Left colon (tissue), 1 donor: ENCODE measurements around a stretch of chr15.

GRCh38 chr15:36195228-36195629 lies 384.2 kb upstream of the CDIN1 start:
- PRO-cap = no peak

- PRO-cap = no peak
Observed at GRCh38 chr15:36336063-36336571, 243.3 kb upstream of the CDIN1 start.

DNA sequence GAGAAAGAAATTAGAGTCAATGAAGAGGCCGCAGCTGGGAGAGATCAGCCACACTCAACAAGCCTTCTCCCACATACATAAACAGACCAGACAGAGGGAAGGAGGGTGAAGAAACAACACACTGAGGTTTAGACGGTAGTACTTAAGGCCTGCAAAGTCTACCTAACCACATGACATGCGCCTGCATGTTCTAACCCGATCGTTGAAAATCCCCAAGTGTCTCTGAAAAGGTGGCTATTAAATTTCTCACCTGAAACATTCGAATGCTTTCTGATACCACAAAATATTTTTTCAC lies 110.6 kb upstream of the CDIN1 start:
- PRO-cap = no peak

- PRO-cap = no peak
Observed at GRCh38 chr15:36604061-36604382, 24.6 kb downstream of the CDIN1 start.

- PRO-cap = no peak
Observed at GRCh38 chr15:36605433-36605939, 26.1 kb downstream of the CDIN1 start.

- PRO-cap = no peak
Observed at GRCh38 chr15:36877757-36879065, 222.1 kb downstream of the MEIS2 start.

DNA sequence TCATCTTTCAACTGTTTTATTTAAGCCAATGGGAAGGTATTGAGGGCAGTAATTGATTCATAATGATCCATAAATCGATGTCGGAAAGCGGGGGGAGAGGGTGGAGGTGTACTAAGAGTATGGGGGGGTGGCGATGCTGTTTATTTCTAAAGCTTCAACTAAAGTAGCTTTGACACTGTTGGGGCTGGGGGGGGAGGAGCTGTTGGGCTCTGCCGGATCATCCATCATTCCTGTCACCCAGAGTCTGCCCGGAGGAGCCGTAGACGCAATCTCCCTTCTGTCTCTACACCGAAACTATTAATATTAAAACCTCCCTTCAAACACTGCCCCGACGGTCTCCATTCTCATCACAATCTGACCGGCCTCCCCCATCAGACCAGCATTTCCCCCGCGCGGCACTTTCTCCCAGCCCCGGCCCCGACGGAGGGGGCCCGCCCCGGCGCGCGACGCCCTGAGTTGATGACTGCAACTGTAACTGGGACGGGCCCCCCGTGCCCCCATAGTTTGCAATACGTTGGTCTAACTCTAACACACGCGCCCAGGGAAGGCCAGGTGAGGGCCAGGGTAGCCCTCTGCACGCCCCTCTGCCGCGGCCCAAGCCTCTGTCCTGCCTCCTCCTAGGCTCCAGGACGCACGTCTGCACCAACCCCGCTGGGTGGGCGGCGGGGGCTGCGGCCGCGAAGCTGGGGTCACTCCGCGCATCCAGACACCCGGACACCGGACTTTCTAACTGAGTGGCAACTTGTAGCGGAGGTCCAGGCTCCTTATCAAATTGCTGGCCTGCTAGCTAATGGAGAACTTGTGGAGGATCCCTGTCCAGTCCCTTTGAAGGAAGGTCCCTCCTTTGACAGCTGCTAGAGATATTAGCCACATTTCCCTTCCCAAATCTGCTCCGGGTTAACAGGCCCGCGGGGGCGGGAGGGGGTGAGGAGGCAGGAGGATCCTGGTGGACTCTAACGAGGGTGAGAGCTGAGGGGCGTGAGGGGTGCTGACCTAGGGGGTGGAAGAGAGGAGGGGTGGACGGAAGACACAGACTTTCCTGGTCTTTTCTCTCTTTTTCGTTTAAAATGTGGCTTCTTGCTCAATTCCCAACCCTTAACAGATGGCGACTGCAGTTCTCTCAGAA lies 212.0 kb downstream of the MEIS2 start:
- PRO-cap = no peak

DNA sequence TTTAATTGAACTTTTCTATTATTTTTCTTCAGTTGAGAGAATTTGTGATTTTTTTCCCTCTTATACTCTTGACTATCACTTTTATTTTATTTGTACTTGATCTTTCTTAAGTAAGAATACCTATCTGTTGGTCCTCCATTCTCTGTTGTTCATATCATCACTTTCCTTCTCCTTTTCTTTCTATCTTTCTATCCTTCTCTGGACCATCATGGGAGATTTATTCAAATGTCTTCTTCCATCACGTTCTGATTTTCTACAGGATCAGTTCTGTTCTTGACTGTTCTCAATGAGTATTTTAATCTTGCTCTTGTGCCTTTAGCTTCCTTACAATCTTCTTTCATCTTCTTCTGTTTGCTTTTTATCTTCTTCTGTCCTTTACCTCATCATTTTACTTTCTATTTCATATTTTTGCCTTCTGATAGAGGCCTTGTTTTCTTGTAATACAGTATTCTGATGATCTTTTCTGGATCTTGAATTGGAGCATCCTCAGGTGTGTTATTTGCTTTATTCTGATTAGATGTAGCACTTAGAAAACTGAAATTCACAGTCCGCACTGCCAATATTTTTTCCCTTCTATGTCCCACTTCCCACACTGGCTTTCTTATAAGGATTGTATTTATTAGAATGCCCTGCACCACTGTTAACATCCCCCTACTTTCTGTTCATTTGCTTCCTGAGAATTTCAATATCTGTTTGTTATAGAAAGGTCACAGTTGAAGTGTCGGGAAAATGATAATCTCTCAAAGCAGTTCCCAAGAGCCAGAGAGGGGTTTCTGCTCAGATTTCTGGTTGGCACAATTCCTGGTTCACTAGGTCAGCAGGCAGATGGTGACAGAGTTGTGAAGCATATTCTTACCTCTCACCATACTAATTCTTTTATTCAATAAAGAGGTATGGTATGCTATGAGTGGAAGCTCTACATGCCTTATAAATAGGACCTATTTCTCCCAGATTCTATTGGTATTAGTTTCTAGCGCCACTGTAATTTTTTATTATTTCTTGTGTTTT lies 115.0 kb downstream of the MEIS2 start:
- PRO-cap = no peak

- PRO-cap = no peak
Observed at GRCh38 chr15:37015914-37016848, 84.2 kb downstream of the MEIS2 start.

DNA sequence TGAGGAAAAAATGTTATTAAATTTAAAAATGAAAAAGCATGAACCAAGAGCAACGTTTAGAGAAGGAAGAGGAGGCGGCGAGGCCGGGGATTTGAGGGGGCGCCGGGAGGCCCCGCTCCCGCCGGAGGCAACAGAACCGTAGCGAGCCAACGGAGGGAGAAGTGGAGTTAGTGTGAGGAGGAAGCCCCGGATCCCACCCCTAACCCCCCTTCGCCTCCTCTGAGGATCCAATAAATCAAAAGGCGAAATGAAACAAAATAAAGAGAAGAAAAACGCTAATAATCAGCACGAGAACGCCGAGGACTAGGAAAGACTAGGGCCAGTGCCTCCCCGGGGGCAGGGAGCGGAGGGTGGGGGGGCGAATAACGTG lies 1.8 kb downstream of the MEIS2 start:
- PRO-cap = no peak

DNA sequence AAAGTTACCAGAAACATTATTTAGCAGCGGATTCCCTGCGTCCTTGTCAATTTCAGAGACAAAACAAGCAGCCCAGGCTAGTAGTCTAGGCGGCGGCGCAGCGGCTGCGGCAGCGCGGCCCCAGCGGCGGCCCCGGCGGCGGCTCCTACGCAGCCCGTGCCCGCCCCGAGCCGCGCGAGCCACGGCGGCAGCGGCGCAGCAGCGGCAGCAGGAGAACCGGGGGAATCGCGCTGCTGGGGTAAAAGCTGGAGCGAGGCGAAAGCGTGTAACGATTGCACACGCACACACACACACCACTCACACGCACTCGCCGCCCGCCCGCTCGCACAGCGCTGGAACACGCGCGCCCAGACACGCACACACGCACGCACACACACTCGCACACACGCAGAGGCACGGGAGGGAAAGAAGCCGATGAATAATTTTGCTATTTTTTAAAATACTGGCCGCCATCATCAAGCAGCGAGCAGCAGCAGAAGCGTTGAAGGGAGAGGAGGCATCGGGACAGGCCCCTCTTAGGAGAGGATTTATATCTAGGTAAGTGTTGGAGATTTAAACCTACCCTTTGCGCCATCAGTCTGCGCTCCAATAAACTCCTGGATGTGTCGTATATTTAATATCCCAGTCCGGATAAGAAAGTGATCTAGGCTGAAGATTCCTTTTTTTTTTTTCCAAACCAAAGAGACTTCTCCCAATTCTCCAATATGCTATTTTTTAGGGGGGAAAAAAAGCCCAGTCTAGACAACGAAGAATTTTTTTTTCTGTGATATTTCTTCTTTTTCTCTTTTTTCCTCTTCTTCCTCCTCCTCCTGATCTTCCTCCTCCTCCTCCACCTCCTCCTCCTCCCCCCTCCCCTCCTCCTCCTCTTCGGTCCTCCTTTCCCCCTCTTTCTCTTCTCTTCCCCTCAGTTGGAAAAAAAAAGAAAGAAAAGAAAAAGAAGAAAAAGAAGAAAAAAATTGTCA lies 1.2 kb downstream of the MEIS2 start:
- PRO-cap = no peak

DNA sequence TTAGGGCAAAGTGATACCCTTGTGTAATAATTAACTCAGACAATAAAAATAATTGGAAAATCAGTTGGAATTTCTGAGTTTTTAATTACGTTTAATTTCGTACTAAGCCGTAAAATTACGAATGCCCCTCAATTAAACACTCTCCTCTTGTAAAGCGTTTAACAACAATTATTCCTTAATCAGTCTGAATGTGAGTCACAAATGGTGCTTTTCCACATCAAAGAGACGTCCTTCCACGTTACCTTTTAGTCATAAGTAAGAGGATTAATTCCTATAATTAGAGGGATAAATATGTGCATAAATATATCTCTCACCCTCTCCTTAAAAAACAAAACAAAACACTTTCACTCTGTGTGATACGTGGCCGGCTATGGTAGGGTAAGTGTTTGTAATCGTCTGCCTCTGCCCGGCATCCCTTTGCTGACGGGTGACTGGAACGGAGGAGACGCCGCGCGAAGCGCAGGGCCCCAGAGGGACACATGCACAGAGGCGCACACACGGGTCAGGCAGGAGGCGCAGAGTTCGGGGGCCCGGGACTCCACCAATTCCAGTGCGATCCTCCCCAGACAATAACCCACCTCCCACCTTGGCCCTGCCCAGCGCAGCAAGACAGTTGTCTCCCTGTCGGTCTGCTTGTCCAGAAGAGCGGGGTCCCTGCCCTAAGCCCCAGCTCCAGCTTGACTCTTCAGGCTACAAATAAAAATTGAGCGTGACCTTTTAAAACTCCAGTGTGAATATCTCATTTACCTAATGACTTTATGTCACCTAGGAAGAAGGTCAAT lies 9.8 kb upstream of the MEIS2 start:
- PRO-cap = no peak

- PRO-cap = no peak
Observed at GRCh38 chr15:37217422-37218076, 117.2 kb upstream of the MEIS2 start.

DNA sequence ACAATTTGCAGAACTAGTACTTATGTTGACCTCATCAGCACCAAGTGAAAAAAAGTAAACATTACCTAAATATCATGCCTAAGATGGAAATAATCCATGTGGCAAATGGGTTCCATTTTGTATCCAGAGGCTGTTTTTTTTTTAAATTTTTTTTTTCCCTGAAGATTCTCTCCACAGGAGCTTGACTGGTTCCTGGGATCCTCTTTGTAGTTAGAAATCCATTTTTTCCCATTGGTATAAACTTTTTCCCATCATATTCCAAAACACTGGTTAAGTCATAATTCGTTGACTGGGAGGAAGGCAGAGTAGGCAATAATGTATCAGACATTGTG lies 127.1 kb upstream of the TMCO5A start:
- PRO-cap = no peak

GRCh38 chr15:38142754-38143097 lies 109.9 kb upstream of the SPRED1 start:
- PRO-cap = no peak

DNA sequence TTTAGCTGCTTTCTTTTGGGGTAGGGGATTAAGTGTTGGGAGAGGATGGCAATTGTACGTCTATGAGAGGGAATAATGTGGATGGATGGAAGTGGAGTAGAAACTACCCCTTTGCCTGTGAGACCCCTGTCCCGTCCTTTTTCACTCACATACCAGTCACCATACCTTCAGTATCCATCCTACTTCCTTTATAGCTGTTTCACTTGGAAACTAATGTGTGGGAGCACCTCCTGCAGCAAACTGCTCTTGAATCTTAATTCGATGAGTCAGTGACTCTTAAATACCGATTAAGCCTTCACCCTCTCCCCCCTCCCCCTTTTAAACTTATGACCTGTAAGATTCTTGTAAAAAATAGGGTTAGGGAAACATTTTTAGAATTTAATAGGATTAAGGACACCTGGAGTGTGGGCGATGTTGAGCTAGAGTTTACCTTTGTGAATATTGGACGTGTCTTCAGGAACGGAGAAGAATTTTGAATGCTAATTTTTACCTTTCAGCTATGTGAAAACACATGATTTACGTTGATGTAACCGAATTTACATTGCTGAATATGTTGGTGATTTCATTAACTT lies 852 bp downstream of the SPRED1 start:
- PRO-cap = unidirectional peak, minus-strand start at position 149 of the sequence

GRCh38 chr15:38262700-38263086 lies 10.1 kb downstream of the SPRED1 start:
- PRO-cap = no peak

DNA sequence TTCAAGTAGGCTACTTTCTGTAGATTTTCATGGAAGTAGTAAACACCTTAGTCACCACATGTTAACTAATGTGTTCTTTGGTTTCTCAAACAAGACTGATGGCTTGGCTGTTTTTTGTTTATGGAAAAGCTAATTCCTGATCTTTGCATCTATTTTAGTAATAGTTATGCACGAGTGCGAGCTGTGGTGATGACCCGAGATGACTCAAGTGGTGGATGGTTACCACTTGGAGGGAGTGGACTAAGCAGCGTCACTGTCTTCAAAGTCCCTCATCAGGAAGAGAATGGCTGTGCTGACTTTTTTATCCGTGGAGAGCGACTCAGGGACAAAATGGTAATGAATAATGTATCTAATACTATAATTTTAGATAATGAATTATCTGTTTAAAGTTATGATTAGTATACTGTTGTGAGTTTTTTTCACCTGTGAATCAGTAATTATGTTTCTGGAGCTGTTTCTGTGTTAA lies 46.6 kb downstream of the SPRED1 start:
- PRO-cap = no peak

GRCh38 chr15:38557704-38558377 lies 6.8 kb downstream of the RASGRP1 start:
- PRO-cap = no peak

- PRO-cap = no peak
Observed at GRCh38 chr15:38685726-38686636, 121.4 kb upstream of the RASGRP1 start.